SJCRH30 (cell line): ENCODE measurements around a stretch of chr6.

DNA sequence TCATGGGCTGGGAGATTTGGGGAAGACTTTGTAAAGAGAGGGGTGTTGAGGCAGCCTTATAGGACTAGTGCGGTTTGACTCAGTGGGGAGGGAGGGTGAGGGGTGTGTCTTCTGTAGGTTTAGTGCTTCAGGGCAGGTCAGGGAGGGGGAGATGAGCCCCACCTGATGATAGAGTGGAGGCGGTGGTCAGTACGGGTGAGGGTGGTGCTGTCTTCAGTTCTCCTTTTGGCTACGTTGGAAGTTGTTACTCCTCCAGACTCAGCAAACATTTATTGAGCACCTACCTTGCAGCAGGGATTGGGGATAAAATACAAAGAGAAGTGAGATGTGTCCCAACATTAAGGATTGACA, 28.3 kb downstream of the DUSP22 start:
- RAMPAGE, long total RNA = no peak

DNA sequence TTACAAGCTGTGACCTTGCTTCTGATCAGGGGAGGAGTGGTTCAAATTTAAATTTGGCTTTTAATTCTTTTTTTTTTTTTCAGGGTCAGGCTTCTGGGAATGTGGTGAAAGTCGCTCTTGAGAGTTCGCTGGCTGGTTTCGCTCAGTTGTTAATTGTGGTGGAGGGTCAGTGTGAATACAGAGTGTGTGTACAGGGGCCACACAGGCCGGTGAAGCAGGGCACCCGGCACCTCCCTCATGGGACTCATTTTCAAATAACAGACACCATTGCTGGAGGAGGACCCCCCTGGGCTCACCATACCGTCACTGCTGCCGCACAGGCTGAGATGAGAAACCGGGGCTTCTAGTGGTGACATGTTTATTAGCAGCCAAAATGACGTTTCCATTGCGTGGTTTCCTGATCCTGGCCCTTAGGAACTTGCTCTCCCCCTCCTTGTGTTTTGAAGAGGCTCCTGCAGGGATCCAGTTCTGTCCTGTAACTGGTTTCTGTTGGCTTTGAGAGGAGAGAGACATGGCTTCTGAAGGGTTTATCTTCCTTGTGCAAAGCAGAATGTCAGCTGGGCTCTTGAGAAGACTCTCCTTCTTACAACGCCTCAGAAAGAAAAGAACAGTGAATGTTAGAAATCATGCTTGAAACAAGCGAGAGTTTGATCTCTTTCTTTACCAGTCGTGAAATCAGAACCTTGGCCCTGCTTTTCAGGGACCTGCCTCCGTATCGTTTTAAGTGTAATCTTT, 37.7 kb downstream of the DUSP22 start:
- RAMPAGE, long total RNA = no peak

DNA sequence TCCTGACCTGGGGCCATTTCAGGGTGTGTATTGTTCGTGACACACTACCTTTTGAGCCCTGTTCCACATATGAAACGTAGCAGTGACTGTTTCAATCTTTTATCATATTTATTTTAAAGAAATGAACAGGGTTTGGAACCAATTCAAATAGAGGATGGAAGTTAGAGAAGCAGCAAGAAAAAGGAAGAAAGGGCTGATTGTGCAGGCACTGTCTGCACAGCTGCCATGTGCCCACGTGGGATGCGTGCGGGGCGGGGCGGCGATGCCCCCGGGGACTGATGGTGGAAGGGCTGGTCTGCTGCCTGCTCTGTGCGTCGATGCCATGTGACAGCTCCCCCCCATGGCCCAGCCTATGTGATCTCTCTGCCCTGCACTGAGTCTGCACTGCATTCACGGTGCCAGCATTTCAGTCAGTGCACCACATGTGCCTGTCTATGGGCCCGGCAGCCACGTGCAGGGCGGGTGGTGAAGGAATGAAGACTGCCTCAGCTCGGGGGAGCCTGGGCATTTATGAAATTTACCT, 96.4 kb downstream of the IRF4 start:
- RAMPAGE, long total RNA = no peak

DNA sequence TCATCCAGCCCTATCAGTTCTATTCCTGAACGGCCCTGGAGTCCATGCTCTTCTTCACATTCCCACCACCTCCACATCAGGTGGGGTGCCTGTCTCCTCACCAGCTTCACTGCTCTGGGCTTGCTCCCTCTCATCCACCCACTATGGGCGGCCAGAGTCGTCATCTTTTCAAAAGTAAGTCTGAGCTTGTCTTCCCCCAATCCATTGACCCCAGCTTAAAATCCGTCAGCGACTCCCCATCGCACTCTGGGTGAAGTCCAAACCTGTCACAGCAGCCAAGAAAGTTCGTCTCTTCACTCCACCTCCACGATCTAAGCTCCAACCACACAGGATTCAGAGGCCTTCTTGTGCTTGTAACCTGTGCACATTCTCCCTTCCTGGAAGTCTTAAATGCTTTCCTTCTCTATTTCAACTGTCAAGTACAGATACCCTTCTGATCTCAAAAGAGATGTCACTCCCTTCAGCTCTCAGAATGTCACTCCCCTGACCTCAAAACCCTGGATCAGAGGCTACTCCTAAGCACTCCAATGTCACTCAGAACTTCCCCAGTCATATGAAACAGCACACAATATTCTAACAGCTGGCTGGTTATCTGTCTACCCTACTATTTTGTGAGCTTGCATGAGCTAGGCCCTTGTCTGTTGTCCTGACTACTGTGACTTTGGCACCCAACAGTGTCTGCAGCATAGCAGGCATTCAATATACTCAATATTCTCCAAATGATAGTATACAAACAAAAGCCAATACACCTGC, 65.7 kb downstream of the HUS1B start:
- RAMPAGE, long total RNA = no peak

DNA sequence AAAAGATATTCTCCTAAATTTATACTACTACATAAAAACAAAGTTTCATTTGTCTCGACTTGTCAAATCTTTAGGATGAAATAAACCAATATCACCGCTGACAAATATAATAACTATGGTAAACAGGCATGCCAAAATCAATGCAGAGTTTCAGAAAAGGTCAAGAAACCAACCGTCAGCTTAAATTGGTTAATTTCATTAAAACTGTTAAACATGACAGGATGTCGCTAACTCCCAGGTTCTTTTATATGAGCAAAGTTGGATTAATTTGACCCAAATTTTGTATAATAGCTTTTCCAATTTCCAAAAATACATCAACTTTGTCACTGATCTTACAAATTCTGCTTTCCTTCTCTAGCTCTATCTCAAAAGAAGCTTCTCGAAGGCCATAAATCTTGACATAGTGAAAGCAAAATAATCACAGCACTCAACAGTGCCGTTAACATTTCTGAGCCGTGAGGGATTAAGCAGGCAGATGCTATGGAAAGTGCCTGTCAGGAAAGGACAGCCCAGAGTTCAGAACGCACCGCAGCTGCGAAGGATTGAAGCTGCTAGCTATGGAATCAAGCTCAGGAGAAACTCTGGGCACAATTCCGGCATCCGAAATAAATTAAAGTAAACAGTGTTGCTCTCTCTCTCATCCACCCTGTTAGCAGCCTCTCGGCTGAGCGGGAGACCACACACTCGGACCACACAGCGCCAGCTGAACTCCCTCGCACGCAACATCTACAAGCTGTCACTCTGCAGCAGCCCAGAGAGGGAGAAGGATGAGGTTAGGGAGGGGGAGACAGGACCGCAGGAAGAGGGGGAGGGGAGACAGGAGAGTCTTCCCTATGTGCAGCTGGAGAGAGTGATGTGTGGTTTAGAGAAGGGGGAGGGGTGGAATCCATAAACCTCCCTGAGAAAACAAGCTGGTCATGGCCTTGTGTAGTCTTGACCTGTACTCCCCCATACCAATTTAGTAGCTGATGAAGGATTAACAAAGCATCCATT, 9.2 kb downstream of the EXOC2 start:
- RAMPAGE, long total RNA = no peak

- RAMPAGE, long total RNA = no peak
Observed at GRCh38 chr6:708278-708832, 15.4 kb upstream of the EXOC2 start.

GRCh38 chr6:1250513-1251077, 61.3 kb upstream of the FOXQ1 start:
- RAMPAGE, long total RNA = no peak

GRCh38 chr6:1313054-1314171, 1.5 kb downstream of the FOXQ1 start:
- RAMPAGE, long total RNA = no peak

DNA sequence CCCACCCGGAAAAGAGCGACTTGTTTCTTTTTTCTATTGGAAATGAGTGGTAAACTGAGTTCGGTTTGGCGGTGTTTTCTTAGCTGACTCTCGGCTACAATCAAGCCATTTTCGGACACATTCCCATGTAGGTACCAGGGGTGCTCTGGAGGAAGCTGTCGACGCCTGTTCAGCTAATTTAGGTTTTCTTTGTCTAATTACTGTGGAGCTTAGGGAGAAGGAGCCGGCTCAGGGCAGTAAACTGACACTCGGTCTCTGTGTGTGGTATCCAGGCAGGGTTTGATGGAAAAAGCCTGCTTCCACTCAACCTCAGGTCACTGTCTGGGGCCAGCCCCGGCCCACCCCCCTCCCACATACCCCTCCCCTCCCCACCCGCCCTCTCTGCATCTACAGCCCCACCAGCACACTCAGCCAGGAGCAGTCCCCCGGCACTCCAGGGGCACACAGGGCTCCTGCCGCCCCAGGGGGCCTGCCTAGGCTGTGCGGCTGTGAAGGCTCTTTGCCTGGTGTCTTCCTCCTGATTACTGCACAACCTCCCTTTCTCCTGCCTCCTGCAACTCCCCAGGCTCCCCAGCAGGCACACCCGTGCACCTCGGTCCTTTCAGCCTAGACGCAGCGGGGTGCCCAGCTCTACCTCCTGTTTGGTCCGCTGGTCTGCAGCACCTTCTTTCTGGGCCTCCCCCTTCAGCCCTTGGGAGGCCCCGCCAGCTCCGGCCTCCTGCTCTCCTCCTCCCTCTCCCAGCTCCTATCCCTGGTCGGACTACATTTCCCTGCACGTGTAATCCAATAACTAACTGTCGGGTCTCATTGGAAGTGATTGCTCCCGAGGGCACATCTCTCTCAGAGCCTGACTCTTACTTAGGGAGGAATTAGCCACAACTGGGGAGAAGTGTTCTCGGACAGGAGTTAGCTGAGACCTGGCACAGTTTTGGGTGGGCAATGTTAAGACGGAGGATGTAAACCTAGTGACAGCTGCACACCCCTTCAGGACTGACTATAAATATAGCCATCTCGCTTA, 1.4 kb upstream of the FOXF2 start:
- RAMPAGE, long total RNA = no peak

DNA sequence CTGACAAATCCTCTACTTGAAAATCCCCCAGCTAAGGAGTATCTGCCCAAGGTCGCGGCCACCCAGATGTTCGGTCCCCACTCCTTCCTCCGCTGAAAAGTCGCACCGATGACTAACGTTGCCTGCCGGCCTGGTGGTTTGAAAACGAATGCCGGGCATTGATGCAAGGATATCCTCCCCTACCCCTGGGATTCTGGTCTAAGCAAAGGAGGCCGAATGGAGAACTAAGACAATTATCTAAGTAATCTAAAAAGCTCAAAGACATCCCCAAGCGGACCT, 3.7 kb upstream of the FOXC1 start:
- RAMPAGE, long total RNA = no peak

GRCh38 chr6:1610917-1611701, 1.4 kb downstream of the FOXC1 start:
- RAMPAGE, long total RNA = no peak

DNA sequence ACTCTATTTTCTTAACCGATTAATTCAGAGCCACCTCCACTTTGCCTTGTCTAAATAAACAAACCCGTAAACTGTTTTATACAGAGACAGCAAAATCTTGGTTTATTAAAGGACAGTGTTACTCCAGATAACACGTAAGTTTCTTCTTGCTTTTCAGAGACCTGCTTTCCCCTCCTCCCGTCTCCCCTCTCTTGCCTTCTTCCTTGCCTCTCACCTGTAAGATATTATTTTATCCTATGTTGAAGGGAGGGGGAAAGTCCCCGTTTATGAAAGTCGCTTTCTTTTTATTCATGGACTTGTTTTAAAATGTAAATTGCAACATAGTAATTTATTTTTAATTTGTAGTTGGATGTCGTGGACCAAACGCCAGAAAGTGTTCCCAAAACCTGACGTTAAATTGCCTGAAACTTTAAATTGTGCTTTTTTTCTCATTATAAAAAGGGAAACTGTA, 2.6 kb downstream of the FOXC1 start:
- RAMPAGE, long total RNA = no peak

DNA sequence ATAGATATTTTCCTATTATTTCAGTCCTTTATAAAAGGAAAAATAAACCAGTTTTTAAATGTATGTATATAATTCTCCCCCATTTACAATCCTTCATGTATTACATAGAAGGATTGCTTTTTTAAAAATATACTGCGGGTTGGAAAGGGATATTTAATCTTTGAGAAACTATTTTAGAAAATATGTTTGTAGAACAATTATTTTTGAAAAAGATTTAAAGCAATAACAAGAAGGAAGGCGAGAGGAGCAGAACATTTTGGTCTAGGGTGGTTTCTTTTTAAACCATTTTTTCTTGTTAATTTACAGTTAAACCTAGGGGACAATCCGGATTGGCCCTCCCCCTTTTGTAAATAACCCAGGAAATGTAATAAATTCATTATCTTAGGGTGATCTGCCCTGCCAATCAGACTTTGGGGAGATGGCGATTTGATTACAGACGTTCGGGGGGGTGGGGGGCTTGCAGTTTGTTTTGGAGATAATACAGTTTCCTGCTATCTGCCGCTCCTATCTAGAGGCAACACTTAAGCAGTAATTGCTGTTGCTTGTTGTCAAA, 3.6 kb downstream of the FOXC1 start:
- RAMPAGE, long total RNA = no peak

DNA sequence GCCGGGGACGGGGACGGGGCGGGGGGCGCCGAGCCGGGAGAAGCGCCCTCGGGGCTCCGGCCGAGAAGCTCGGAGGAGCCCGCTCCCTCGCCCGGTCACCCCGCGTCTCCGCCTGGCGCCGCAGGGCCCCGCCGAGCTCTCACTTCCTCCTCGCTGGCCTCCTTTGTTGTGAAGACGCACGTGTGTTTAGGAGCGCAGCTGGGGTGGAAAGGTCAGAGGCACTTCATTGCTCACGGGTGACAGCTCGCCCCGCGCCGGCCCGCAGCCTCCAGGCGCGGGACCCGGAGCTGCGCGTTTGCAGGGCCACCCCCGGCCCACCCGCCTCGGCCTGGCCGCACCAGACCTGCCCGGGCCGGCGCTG, 5.0 kb downstream of the FOXC1 start:
- RAMPAGE, long total RNA = no peak

DNA sequence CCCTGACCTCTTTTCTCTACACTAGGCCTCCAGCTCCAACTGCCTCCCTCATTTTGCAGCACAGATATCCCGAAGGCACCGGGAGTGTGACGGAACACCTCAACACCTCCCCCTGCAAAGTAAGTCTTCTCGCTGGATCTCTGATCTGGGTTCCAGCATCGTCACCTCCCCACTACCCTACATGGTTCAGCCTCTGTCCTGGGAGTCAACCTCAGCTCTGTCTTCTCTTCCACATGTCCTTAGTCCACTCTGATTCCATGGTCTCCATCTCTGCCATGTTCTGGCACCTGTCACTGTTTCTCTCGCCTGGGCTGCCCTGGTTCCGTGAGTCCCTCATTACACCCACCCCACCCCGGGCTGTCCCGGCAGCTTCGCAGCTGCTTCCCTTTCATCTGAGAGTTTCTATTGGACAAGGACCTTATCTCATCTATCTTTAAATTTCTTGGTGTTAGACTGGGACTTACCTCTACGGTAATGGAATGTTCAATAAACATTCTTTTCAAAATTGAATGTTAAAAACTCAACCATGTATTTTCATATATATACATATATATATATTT, 108.6 kb downstream of the FOXC1 start:
- RAMPAGE, long total RNA = no peak

DNA sequence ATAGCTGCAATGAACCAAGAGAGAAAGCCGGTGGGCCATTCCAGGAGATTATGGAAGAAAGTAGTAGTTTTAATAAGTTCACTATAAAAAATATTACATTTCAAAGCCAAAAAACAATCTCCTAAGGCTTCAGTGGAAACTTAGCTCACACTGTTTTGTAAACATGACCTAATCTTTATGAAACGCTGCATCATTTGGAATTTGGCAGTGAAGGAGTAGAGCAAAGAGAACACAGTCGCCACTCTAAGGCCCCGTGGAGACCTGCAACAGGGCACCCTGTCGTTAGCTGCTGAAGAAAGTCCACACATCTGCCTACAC, 289.8 kb downstream of the FOXC1 start:
- RAMPAGE, long total RNA = no peak

GRCh38 chr6:2108929-2109395, 136.4 kb downstream of the GMDS start:
- RAMPAGE, long total RNA = no peak

DNA sequence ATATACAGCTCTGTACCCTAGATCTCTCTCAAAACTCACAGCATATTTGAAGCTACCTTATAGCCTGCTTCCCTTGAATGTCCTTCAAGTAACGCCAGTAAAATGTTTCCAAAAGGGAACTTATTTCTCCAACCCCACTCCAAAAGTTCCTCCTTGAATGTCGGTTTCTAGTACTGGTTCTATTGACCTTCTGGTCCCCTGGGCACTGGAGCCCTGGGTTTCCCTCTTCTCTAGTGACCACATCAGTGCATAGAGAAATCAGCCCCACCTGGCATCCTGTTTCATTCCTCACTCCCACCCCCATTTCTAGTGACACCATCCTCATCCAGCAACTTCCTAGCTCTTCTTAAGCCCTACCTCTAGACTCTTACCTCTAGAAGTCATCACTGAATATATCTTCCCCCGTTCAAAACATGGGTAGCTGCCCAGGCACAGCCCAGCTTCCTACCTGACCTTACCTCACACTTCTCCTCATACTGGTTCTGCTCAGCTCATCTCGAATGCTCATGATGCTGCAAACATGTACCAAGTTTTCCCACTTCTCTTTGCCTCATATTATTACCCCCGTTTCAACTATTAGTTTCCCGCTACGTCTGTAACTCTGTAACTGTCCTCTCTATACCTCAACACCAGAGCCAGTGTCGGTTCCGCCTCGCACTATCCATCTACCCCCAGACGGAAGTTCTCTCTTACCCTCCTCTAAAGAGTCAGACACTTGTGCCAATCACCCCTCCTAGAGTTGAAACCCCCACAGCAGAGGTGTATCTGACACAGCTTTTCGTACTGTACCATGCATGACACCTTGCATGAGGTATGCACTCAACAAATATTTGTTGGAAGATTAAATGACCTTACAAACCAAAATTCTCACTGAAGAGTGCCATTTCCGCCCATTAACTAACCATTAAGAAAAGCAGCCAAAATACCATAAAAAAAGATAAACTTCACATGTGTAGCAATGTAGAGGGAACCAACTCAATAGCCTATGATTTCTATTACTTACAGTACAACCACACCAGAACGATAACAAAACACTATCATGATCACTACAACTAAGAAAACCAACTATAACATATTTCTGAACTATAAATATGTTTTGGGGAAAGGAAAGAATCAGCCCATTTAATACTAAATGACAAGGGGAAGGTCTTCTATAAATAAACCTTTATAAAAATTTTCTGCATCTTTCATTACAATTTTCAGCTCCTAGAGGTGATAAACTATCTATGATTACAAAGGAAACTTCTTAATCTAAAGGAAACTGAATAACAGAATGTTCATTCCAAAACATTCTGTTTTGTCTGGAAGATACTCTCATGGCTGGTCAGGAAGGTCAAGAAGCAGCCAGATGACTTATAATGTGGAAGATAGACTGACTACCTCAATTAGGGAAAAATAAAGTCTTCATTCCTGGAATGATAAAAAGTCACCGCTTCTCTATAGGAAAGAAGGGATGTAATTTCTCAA, 131.9 kb downstream of the GMDS start:
- RAMPAGE, long total RNA = no peak

DNA sequence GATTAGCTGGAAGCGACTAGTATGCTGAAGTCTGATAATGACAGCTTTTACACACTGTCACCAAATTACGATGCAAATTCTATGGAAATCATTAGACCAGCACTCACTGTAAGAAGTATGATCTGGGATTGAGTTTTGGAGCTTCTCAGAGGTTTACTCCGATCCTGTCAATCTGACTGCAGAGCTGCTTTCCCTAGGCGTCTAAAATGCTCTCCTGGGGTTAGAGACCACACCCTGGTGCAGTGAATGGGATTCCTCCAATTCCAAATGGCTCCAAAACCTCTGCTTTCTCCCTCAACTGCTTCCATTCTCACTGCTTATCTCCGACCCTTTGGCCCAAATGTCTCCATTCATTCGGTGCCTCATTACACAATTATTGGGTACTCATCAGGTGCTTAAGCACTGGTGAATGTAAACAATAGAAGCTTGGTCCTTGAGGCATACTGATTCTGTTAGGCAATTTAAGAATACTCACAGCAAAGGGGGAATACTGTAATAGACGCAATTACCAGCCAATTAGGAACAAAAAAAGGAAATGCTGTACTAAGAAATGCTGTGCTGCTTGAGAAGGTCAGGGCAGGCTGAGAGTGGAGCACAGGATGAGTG, 23.2 kb downstream of the GMDS start:
- RAMPAGE, long total RNA = no peak

DNA sequence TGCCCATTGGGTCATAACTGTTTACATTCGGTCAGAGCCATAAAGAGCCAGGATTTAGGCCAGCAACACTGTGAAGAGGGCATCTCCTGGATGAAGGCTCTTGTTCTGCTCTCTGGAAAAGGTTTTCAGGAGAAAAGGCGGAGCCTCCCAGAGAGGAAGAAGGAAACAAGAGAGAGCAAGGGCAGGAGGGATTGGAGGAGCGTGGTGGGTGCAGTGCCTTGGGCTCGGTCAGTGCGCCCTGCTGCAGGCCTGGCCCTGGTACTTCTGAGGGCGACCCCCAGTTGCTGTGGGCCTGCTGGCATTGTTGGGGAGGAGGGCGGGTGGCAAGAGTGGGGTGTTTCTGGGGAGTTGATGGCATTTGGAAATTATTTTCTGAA, 248.4 kb downstream of the MYLK4 start:
- RAMPAGE, long total RNA = no peak